Liver (tissue), 9 donors: ENCODE data around the genes SLC39A9 and PLEKHD1.

- PRO-cap, 5 experiments, result no peak in any of the 5 experiments
- RAMPAGE, long total RNA, 2 experiments, result no peak in any of the 2 experiments
- RRBS, result 92% methylated on average over 2 of the region's 17 CpGs
These were observed 36.5 kb downstream of the ACTN1 start for GRCh38 chr14:68942323-68943212.

DNA sequence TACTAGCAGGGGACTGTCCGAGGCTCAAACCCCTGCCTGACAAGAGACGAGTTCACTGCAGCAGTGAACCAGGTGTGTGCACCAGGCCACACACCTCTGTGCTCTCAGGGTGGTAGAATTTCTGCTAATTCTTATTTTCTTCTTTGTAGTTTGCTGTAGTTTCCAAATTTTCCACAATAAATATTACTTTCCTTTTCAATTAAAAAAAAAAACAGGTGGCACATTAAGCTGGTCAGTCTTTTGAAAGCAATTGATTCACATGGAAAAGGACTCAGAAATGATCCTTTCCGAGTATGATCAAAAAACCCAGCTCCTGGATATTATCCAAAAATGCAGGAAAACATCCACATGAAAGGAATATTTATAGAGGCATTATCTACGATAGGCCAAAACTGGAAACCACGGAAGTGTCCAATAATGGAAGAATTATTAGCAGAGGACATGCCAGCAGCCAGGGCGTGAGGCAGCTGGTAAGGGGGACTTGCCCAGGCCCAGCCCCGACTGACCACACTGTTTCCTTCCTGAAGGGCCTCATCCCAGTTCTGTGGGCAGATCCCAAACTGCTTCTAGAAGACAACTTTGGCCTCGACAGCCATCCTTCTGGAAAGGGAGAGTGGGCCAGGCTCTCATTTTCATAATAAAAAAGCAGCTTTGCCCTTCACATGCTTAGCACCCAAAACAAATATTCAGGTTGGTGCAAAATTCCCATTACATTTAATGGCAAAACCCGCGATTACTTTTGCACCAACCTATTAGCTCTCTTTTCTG is 20.6 kb downstream of the ACTN1 start:
- PRO-cap, 5 experiments, result no peak in any of the 5 experiments
- RAMPAGE, long total RNA, 2 experiments, result no peak in any of the 2 experiments
- RRBS, result no CpG with 5 or more reads among the region's 10 CpGs

GRCh38 chr14:68966497-68966804 is 12.7 kb downstream of the ACTN1 start:
- PRO-cap, 5 experiments, result no peak in any of the 5 experiments
- RAMPAGE, long total RNA, 2 experiments, result no peak in any of the 2 experiments
- RRBS, result no CpG with 5 or more reads among the region's 2 CpGs

DNA sequence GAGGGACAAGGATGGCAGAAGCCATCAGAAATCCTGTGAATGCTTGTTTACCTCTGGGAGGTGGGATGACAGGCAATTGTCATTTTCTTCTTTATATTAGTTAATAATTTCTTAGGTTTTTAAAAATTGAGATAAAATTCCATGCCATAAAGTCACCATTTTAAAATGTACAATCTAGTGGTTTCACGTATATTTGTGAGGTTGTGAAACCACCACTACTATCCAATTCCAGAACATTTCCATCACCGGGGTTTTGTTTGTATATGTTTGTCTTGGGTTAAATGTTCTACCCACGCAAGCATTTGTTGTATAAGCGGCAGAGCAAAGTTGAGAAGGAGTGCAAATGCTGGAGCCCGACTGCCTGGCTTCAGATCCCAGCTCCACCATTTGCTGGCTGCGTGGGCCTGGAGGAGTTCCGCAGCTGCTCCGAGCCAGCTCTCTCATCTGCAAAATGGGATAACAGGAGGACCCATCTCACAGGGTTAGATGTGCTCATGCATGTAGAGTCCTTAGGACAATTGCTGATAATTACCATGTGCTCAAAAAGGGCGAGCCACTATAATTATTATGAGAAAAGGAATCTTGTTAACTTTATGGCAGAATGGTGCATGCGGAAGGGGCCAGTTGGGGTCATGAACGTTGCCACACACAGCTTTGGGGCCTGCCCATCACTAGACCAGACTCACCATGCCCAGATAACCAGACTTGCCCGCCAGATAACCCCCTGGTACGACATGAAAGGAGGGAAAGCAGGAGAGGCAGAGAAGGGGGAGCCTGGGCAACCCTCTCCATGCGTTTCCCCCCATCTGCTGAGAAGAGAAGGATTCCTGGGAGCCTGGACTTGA is 6.5 kb downstream of the ACTN1 start:
- PRO-cap, 5 experiments, result peak in 3 of 5 experiments; most common plus-strand start position 338 of the sequence (in 2); most common minus-strand start position 159 of the sequence (in 1)
- RAMPAGE, long total RNA, 2 experiments, result no peak in any of the 2 experiments
- RRBS, result no CpG with 5 or more reads among the region's 14 CpGs

DNA sequence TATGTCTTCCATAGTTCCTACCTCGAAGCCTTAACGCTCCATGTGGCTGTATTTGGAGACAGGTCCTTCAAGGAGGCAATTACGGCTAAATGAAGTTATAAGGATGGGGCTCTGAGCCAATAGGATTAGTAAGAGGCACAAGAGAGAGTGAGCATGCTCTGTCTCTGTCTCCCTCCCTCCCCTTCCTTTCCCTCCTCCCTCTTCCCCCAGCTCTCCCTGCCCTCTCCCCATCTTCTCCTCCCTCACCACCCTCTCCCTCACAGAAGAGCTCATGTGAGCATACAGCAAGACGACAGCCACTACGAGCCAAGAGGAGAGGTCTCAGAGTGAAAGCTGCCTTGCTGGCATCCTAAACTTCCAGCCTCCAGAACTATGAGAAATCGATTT is 25.5 kb upstream of the ACTN1 start:
- PRO-cap, 5 experiments, result no peak in any of the 5 experiments
- RAMPAGE, long total RNA, 2 experiments, result no peak in any of the 2 experiments
- RRBS, result no CpG with 5 or more reads among the region's 6 CpGs

DNA sequence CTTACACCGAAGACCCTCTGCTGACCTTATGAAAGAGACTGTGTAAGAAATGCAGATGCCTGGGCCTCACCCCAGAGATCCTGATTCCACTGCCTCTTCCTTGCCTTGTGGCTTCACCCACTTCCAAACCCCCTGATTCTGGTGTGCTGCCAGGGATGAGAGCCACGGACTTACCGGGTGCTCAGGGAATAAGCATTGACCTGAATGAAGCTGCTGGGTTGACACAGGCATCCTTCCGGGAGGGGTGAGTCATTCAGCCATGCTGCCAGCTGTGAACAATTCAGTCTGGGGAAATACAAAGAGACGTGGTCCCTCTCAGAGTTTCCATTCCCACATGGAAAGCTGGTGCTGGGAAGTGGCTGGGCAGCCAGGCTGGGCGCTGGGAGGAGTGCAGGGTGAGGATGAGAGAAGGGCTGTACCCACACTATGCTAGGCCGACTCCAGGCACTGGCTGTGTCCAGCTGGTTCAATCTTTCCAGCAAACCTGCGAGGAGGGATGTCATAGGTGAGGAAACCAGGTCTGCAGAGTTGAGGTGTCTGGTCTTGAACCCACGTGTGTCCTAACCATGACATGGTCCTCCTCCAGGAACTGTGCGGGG is 26.6 kb upstream of the ACTN1 start:
- PRO-cap, 5 experiments, result no peak in any of the 5 experiments
- RAMPAGE, long total RNA, 2 experiments, result no peak in any of the 2 experiments
- RRBS, result 62% methylated on average over 2 of the region's 10 CpGs

DNA sequence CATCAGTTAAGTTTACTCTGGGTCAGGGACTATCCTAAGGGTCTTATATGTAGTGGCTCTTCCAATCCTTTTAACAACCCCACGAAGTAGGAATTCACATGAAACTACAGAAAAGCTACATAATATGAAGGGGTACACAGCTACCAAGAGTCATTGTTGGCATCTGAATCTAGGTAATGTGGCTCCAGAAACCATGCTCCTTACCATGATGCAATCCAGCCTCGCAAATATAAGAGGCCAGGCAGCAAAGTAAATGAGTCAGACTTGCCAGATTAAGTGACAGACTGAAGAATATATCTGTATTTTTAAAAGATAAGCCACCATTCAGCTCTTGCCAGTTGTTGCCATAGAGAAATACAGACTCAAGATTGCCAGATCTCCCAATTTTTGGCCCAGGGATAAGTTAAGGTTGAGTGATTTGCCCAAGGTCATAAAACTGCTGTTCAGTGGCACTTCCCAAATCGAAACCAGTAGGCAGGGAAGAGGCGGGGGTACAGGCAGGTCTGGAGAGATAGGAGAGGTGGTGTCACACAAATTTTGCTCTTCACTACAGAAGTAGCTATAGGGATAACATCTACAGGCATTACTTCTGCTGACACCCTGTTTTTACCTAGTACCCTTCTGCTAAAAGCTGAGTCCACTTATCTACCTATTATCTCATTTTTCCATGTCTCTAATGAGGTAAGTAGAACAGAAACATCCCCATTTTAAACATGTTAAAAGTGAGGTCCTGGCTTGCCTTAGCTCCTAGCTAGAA is 19.7 kb downstream of the DCAF5 start:
- PRO-cap, 5 experiments, result no peak in any of the 5 experiments
- RAMPAGE, long total RNA, 2 experiments, result no peak in any of the 2 experiments
- RRBS, result no CpG with 5 or more reads among the region's 4 CpGs

GRCh38 chr14:69260418-69260768 is 435 bp downstream of the GALNT16 start:
- PRO-cap, 5 experiments, result no peak in any of the 5 experiments
- RAMPAGE, long total RNA, 2 experiments, result no peak in any of the 2 experiments
- RRBS, result 2% methylated on average over 29 of the region's 43 CpGs

GRCh38 chr14:69398180-69399082 is at the start of gene SLC39A9:
SLC39A9 (plus strand) TSS chr14:69398692.
- PRO-cap, 5 experiments, result peak in 5 of 5 experiments; most common plus-strand start chr14:69398386 (in 3); most common minus-strand start chr14:69398237 (in 1)
- RAMPAGE, long total RNA, 2 experiments, result start-site peak on the plus strand in 2 of 2 experiments, at chr14:69398667-69398707 at its widest, 1,083 to 2,912 reads per replicate; start-site peak on the minus strand in 2 of 2 experiments, at chr14:69398265-69398312 at its widest, 102 to 483 reads per replicate
- RRBS, result 1% methylated on average over 10 of the region's 57 CpGs

DNA sequence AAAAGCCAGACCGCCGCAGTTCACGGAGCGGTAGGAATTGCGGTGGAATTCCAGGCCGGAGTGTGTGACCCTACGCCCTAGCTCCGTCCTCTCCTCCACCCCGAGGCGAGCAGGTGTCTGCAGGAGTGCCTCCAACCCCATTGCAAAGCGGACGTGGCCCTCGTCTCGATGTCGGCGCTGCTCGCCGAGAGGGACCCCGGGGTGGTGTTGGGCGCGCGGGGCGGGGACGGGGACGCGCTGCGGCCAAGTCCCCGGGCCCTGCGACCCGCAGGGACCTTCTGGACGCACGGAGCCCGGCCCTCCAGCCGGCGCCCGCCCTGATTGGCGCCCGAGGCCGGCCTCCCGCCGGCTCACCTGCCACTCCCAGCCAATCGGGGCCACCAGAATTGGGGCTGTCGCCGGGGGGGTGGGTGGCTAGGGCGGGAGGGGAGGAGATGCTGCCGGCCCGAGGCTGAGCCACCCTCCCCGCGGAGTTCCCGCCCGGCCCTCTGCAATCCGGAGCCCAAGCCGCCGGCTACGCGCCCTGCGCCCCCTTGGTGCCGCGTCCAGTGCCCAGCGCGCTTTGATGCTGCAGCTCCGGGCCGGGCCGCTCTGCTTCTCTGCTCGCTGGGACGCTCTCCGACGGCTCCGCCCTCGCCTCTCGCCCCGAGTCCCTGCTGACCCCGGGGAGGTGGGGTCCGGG is at the start of gene PLEKHD1:
Gene PLEKHD1, plus strand, starts transcription at position 470 of the 682 bp plus-strand sequence.
- PRO-cap, 5 experiments, result no peak in any of the 5 experiments
- RAMPAGE, long total RNA, 2 experiments, result no peak in any of the 2 experiments
- RRBS, result 5% methylated on average over 43 of the region's 74 CpGs

GRCh38 chr14:69532635-69533143 is 42.0 kb downstream of the CCDC177 start:
- PRO-cap, 5 experiments, result no peak in any of the 5 experiments
- RAMPAGE, long total RNA, 2 experiments, result no peak in any of the 2 experiments
- RRBS, result no CpG with 5 or more reads among the region's 3 CpGs

GRCh38 chr14:69559417-69560012 is 15.2 kb downstream of the CCDC177 start:
- PRO-cap, 5 experiments, result no peak in any of the 5 experiments
- RAMPAGE, long total RNA, 2 experiments, result no peak in any of the 2 experiments
- RRBS, result no CpG with 5 or more reads among the region's 7 CpGs

GRCh38 chr14:69637789-69638087 is 26.3 kb downstream of the SUSD6 start:
- PRO-cap, 5 experiments, result peak in 2 of 5 experiments; most common plus-strand start chr14:69637869 (in 2)
- RAMPAGE, long total RNA, 2 experiments, result no peak in any of the 2 experiments
- RRBS, result no CpG with 5 or more reads among the region's 2 CpGs

- PRO-cap, 5 experiments, result peak in 5 of 5 experiments; most common plus-strand start chr14:69767783 (in 4); most common minus-strand start chr14:69767683 (in 5)
- RAMPAGE, long total RNA, 2 experiments, result no peak in any of the 2 experiments
- RRBS, result 6% methylated on average over 1 of the region's 55 CpGs
These were observed 910 bp downstream of the SRSF5 start for GRCh38 chr14:69767578-69768525.

DNA sequence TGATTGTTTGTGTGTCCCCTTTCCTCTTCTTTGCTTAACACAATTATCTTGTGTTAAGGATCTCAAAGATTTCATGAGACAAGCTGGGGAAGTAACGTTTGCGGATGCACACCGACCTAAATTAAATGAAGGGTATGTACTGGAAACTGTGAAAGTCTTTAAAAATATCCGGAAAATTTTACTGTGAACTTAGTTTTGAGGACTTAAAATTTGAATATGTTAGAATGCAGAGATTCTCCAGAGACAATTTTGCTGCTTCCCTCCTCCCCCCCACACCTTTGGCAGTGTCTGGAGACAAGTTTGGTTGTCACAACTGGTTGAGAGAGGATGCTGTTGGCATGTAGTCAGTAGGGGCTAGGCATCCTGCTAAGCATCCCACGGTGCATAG is 3.5 kb downstream of the SRSF5 start:
- PRO-cap, 5 experiments, result no peak in any of the 5 experiments
- RAMPAGE, long total RNA, 2 experiments, result no peak in any of the 2 experiments
- RRBS, result no CpG with 5 or more reads among the region's 5 CpGs

DNA sequence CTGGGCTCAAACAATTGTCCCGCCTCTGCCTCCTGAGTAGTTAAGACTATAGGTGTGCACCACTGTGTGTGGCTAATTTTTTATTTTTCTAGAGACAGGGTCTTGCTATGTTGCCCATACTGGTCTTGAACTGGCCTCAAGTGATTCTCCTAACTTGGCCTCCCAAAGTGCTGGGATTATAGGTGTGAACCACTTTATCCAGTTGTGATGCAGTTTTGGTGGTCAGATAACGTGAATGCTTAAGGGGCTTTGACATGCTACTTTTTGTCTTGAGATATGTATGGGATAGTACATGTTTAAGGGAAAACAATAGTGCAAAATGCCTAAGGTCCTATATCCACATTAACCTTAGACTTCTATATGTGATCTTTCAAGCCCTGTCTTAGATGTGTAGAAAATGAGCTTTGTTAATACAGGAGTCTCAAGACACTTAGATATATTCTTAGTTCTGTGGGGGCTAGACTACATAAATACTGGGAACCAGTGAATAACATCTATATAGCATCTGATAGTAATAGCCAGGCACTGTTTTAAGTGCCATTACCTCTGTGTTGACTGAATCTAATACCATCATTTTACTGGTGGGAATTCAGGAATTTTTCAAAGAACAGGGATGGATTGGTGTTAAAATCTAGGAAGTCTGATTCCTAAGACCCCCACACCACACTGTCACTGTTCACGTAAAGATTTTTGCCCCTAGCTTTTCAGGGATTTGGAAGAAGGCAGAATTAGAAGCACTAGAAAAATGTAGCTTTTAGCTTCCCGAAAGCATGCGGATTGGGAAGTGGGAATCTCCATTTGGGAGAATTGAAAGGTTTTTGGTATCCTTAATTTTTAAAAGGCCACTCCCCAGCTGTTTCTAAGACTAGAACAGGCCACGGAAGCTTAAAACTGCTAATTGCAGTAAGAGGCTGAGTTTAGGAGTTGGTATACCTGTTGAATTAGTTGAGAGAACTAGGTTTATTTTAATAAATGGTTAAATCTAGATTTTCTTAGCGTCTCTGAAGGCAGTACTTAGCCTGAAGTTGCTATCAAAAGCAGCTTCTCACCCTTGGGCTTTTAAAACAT is 6.1 kb downstream of the SRSF5 start:
- PRO-cap, 5 experiments, result no peak in any of the 5 experiments
- RAMPAGE, long total RNA, 2 experiments, result no peak in any of the 2 experiments
- RRBS, result no CpG with 5 or more reads among the region's 7 CpGs

GRCh38 chr14:69797488-69798035 is 521 bp upstream of the SLC10A1 start:
- PRO-cap, 5 experiments, result peak in 2 of 5 experiments; most common plus-strand start chr14:69797843 (in 1); most common minus-strand start chr14:69797665 (in 2)
- RAMPAGE, long total RNA, 2 experiments, result no peak in any of the 2 experiments
- RRBS, result no CpG with 5 or more reads among the region's 3 CpGs

GRCh38 chr14:69937383-69937817 is 58.2 kb downstream of the SMOC1 start:
- PRO-cap, 5 experiments, result peak in 5 of 5 experiments; most common plus-strand start chr14:69937578 (in 5); most common minus-strand start chr14:69937473 (in 4)
- RAMPAGE, long total RNA, 2 experiments, result no peak in any of the 2 experiments
- RRBS, result no CpG with 5 or more reads among the region's 10 CpGs

DNA sequence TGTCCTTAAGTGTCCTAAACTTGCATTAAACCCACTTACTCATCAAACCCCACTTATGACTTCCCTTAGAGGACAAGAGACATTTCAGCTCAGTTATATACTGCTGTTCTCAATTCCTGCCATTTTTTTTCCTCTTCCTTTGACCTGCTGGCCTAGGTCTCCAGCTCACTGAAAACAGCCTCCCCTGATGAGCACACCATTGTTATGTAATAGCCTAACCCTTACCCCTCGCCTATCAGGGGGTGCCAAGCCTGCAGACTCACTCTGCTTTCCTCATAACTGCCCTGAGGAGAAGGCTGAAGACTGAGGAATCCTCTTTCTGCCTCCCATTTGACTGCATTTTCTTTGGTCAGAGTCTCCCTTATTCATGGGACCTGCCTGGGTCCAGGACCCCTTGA is 41.1 kb upstream of the SLC8A3 start:
- PRO-cap, 5 experiments, result no peak in any of the 5 experiments
- RAMPAGE, long total RNA, 2 experiments, result no peak in any of the 2 experiments
- RRBS, result no CpG with 5 or more reads among the region's 1 CpG

GRCh38 chr14:70252226-70252463 is 63.4 kb upstream of the SLC8A3 start:
- PRO-cap, 5 experiments, result no peak in any of the 5 experiments
- RAMPAGE, long total RNA, 2 experiments, result no peak in any of the 2 experiments
- RRBS, result no CpG with 5 or more reads among the region's 6 CpGs